Mesangial cell (primary cell): ENCODE measurements around a stretch of chr9.

- RAMPAGE, long total RNA: no peak
Observed at GRCh38 chr9:93469012-93469748, 15.8 kb upstream of the FAM120AOS start.

DNA sequence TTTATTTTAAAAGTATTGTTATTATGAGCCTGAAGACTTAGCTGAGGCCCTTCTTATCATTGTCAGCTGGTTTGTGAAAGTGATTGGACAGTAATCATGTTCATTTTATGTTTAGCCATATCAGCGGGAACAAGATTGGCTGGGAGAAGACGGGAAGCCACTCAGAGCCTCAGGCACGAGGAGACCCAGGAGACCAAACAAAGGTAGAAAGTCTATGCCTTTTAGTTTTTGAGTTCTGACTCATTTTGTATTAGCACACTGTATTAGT, 49.4 kb upstream of the PHF2 start:
- RAMPAGE, long total RNA: no peak

DNA sequence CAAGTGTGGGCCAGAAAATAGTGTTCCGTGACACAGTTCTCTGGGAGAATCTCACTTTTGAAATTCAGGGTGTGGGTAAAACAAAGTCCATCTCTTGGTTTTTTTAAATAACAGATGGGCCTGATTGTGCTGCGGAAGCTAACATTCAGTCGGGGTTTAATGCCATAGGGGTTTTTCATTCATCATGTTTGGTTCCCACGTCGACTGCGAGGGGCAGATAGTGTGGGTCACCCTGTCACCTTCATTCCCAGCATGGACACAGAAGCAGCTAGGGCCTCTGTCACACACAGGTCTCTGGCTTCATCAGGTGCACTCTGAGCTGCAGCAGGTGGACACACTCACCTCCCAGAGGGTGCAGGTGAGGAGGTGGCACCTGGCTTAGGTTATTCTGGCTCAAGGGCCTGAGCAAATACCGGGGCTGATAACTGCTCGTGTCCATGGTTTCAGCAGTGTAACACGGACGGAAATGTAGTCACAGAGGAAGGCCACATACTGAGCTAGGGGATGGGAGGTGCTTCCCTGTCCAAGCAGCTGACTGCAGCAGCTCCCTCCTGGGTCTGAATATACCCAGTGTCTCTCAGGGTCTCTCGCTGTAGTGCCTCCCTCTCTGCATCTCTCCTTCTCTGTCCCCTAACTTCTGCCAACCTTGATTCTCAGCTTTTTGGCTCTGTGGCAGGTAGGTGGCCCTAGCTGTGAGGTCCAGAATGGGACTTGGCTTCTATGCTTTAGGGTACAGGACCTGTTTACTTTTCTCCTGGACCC, 5.7 kb downstream of the PHF2 start:
- RAMPAGE, long total RNA: no peak

DNA sequence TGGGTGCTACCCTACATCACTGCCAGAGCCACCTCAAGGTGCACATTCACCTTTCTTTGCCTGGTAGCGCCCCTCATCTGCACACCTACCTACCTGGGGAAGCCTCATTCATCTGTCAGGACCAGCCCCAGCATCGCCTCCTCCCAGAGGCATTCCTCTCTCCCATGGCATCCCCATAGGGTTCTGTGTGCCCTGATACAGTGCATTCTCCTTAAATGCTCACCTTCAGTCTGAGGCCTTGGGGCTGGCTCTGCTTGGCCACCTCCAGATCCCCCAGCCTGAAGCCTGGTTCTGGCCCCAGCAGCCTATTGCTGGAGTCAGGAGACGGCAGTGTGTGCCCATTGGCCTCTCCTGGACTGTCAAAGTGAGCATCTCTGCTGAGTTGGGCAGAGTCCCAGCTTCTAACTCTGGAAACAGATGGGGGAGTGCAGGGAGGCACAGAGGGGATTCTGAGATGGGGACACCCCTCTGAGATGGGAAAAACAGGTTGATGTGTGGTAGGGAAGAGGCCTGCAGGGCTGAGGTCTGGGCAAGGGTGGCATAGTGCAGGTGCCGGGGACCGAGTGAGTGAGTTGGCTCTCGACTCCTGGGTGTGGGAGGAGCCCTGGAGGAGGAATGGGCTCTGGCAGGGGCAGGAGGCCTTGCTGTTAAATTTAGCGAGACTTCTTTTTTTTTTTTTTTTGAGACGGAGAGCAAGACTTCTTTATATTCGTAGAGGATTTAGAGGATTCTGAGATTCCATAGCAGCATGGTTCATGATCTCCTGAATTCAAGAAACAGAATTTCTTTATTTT, 27.5 kb downstream of the PHF2 start:
- RAMPAGE, long total RNA: no peak

DNA sequence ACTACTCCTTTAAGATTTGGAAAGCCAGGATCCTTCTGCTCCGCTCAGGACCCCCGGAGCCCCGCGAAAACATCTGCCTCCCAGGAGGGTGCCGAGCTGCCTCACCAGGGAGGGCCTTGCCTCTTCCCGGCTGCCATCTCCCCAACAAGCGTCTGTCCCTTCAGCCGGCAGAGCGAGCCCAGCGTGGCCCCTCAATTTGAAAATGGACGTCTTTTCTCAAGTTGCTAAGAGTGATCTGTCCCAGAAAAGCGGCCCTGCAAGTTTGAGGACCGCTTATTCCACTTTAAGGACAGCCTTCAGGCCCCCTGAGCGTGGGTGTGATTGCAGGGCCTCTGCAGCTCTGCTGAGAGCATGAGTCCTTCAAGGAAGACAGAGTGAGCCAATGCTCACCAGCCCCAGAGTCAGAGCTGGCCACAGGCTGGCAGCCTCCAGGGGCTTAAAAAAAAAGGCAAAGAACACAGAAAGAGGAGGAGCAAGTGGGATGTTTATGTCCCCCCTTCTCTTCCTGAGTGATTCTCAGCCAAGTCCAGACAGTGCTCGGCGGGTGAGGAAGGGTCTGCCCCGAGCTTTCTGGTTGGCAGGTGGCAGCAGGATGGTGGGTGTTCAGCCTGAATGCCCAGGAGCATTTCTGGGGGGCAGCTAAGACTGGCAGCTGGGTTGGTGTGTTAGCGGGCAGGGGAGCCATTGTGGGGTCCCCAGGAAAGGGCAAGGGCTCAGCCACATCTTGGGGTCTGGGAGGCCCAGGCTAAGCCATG, 101.5 kb downstream of the PHF2 start:
- RAMPAGE, long total RNA: no peak

GRCh38 chr9:94169222-94170118, 85.2 kb downstream of the PTPDC1 start:
- RAMPAGE, long total RNA: no peak

GRCh38 chr9:94173576-94174416, 85.3 kb upstream of the ZNF169 start:
- RAMPAGE, long total RNA: no peak

GRCh38 chr9:94182233-94182898, 76.7 kb upstream of the ZNF169 start:
- RAMPAGE, long total RNA: no peak

- RAMPAGE, long total RNA: no peak
Observed at GRCh38 chr9:94630869-94631324, 8.4 kb downstream of the FBP1 start.

GRCh38 chr9:94667463-94668105, 28.3 kb upstream of the FBP1 start:
- RAMPAGE, long total RNA: no peak

DNA sequence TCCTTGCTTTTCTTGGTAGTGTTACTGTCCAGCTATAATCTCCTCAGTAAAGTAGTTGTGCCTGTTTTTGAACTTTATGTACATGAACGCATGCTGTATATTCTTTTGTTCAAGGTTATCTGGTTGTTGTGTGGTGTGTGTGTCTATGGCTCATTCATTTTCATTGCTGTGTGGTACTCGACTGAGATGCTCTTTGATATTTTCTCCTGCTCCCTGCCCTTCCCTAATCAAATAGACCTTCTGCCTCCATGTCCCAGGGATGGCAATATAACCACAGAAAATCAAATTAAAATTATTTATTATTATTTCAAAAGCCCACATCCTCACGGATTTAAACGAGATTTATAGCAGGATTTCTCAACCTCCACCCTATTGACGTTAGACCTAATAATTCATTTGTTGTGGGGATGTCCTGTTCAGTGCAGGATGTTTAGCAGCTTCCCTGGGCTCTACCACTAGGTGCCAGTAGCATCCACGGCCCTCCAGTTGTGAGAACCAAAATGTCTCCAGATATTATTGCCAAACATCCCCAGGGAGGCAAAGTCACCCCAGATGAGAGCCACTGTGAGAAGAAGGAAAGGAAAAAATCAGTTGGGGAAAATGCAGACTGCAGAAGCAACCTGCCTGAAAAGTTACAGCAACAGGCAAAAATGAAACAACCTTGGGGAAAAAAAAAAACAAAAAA, 29.4 kb upstream of the FBP1 start:
- RAMPAGE, long total RNA: no peak

DNA sequence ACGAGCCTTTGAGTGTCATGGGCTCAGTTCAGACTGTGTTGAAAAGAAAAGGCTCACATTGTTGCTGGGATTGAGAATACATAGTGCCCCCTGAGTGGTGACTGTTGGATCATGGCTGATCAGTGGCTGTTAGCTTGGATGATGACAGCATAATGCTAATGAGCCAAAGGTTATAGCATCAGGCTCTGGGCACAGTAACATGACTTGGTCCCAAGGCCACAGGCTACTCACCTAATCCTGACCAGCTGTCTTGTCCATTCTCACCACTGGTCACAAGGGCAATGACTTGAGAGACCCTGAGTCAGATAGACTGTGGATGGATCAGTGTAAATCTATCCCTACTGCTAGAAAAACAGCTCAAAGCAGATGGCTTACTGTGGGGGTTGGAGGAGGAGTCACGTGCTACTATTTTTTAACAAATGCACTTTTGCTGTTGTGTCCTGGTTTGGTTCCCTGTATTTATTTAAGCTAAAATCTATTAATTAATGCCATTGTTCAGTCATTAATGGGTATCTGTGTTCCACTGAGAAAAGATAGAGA, 74.8 kb downstream of the AOPEP start:
- RAMPAGE, long total RNA: no peak

- RAMPAGE, long total RNA: no peak
Observed at GRCh38 chr9:94812086-94813113, 85.9 kb downstream of the AOPEP start.

- RAMPAGE, long total RNA: no peak
Observed at GRCh38 chr9:94822194-94822859, 95.8 kb downstream of the AOPEP start.

DNA sequence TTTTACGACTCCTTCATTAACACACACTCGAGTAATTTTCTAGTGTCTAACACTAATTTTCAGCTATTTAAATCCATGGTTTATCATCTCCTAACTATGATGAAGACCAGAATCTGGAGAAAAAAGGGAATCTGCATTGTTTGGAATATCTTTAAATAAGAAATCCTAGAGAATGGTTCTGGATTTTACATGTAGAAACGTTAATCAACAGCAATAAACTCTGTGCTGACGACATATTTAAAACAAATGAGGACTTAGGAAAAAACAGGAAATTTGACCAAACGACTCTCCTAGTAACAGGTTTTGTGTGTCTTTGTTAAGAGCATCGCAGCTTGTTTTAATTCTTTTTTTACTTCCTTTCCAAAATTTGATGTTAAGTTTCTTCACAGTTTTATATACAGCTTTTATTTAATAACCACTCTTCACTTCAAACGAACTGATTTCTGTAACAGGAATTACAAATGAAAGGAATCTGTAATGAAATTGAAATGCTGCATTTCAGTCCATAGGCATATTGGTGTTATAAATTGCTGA, 138.6 kb downstream of the AOPEP start:
- RAMPAGE, long total RNA: no peak

- RAMPAGE, long total RNA: no peak
Observed at GRCh38 chr9:94907750-94908722, 181.5 kb downstream of the AOPEP start.

DNA sequence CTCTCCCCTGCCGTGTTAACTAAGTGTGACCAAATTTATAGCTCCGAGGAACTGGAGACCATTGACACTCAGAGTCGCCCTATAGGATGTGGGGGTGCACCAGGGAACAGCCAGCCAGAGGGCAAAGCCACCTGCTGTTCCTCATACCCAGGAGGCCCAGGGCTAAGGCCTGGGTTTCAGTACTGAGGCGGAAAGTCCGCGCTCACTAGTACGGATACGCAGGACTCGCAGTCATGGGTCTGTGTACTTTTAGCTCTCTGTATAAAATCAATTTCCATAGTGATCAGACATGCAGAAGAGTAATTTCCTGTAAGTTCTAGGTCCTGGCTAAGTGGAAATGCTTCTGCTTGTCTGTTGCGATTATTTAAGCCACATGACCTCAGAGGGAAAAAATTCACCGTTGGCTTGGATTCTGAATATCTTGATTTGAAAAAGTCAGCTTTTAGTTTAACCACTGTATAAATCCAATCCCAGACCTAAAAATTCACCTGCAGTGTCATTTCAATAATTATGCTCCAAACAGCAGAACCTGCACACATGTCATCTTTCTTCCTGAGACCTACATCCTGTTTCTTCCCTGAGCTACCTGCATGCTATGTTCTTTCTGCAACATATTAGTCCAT, 247.1 kb downstream of the AOPEP start:
- RAMPAGE, long total RNA: no peak

DNA sequence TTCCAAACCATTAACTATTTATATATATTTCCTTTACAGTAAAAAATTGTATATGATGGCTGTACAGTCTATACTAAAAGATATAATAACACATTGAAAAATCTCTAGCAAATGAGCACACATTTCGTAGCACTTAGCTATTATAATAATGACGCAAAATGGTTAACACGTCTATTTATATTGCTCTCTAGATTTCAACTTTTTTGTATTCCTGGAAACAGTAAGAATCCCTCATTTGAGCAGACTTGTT, 277.1 kb downstream of the AOPEP start:
- RAMPAGE, long total RNA: no peak

GRCh38 chr9:95030867-95031382, 286.6 kb downstream of the FANCC start:
- RAMPAGE, long total RNA: no peak

DNA sequence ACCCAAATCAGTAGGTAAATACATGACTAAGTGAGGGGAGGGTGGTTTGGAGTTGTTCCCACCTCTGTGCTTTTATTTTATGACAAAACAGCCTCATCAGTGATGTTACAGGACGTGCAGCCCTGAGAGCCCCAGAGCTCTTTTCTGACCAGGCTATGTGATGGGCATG, 284.9 kb downstream of the FANCC start:
- RAMPAGE, long total RNA: no peak